Mesenchymal stem cell of Wharton's jelly (primary cell): Measurements from ENCODE around the genes GALR1 and KCNG2.

DNA sequence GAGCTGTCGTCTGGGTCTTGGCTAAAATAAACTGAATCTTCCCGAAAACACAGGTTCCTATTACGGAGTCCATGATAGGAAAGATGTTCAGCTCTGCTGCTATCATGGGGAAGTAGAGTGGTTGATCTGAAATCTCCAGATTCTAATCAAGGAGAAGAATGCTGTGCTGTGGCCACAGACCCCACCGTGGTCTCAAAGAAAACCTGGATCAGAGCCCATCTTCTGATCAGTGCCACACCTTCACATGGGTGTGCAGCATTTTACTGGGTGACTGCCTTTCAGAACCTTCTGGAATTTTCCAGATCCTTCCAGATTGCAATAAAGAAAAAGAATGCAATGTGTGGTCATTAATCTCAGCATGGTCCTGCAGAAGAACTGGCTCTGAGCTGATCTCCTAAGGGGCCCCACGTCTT is 17.2 kb downstream of the MBP start:
- CAGE, long polyA plus RNA, result no peak

GRCh38 chr18:77134066-77134513 is 1.5 kb upstream of the MBP start:
- CAGE, long polyA plus RNA, result no peak

GRCh38 chr18:77140608-77141300 is 8.2 kb upstream of the MBP start:
- CAGE, long polyA plus RNA, result no peak

- CAGE, long polyA plus RNA, result no peak
Measured at GRCh38 chr18:77249313-77250062, at the start of gene GALR1. TSS of gene GALR1 (plus strand) at chr18:77249848.

DNA sequence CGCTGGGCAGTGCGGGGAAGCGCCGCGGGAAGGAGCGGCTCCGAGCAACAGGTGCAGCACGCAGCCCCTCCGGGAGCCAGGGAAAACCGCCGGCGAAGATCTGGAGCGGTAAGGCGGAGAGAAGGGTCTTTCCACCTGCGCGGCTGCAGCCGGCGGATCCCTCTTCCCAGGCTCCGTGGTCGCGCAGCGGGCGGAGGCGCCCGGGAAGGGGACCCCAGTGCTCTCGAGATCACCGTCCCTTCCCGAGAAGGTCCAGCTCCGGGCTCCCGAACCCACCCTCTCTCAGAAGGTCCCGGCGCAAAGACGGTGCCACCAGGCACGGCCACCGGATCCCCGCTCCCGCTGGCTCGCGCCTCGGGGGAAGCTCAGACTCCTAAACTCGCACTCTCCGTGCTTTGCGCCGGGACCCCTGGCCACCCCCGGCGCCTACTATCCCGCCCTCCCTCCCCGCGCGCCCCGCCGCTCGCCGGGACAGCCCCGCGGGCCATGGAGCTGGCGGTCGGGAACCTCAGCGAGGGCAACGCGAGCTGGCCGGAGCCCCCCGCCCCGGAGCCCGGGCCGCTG is 497 bp downstream of the GALR1 start:
- CAGE, long polyA plus RNA, result no peak

DNA sequence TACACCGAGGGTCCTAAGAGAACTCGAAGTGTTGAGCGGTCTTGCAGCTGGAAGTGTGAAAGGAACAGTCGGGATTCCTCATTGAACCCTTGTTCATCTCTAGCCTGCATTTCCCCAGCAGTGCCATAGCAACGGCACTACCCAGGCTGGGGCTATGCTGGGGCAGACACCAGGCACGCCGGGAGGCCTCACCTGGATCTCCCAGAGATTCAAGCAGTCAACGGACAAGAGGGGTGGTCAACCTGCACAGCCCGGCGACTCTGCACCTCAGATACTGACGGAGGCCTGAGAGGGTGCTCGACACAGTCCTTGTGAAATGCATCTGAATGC is 604.2 kb downstream of the GALR1 start:
- CAGE, long polyA plus RNA, result no peak

GRCh38 chr18:78561862-78562671 is 417.6 kb upstream of the SALL3 start:
- CAGE, long polyA plus RNA, result no peak

GRCh38 chr18:79068129-79068923 is 868 bp upstream of the ATP9B start:
- CAGE, long polyA plus RNA, result no peak

DNA sequence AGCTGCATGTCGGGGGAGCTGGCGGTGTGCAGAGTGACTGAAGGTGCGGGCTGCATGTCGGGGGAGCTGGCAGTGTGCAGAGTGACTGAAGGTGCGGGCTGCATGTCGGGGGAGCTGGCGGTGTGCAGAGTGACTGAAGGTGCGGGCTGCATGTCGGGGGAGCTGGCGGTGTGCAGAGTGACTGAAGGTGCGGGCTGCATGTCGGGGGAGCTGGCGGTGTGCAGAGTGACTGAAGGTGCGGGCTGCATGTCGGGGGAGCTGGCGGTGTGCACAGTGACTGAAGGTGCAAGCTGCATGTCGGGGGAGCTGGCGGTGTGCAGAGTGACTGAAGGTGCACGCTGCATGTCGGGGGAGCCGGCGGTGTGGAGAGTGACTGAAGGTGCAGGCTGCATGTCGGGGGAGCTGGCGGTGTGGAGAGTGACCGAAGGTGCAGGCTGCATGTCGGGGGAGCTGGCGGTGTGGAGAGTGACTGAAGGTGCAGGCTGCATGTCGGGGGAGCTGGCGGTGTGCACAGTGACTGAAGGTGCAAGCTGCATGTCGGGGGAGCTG is 76.9 kb downstream of the ATP9B start:
- CAGE, long polyA plus RNA, result no peak

- CAGE, long polyA plus RNA, result no peak
Measured at GRCh38 chr18:79178405-79178819, 109.2 kb downstream of the ATP9B start.

DNA sequence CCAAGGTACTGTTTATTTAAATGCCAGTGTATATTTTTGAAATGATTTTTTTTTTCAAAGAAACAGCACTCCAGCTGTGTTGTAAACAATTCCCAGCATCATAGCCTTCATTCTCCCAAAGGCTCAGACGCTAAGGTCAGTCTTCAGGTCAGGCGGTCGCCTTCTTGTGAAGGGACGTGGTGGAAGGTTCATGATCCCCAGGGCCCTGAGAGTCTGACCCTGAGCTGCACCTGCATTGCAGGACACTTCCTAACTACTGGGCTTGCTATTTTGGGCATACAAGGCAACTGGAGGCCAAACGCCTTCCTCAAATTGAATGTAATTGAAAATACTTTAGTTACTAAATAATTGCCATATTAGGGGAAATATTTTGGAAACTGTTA is 135.7 kb downstream of the ATP9B start:
- CAGE, long polyA plus RNA, result no peak

DNA sequence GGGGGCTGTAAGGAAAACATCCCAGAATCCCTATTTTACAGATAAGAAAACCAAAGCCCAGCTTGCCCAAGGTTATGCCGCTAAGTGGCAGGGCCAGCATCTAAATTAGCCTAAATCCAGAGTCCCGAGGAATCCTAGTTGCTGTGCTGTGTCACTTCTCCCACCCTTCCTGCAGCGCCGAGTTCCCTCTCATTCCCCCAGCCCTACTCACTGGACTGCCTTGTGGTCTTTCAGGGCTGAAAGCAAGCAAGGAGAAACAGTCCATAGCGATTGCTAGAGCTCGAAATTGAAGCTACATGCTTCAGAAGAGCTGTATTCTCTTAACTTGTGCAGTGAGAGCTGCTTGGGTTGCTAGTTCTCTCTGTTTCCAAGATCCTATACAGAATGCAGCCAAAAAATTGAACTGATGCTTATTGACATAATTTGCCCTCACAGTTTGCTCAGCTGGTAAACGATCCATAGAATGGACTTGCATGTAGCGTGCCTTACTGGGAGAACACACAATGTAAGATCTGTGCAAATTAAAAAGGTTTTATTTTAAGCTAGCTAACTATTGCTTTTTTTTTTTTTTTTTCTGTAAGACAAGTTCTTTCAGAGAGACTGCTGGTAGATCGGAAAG is 143.4 kb upstream of the NFATC1 start:
- CAGE, long polyA plus RNA, result no peak

- CAGE, long polyA plus RNA, result no peak
Measured at GRCh38 chr18:79399746-79400581, 4.2 kb downstream of the NFATC1 start.

GRCh38 chr18:79797667-79798441 is at the start of gene KCNG2:
TSS of gene KCNG2 (plus strand) at chr18:79797938.
- CAGE, long polyA plus RNA, result no peak

DNA sequence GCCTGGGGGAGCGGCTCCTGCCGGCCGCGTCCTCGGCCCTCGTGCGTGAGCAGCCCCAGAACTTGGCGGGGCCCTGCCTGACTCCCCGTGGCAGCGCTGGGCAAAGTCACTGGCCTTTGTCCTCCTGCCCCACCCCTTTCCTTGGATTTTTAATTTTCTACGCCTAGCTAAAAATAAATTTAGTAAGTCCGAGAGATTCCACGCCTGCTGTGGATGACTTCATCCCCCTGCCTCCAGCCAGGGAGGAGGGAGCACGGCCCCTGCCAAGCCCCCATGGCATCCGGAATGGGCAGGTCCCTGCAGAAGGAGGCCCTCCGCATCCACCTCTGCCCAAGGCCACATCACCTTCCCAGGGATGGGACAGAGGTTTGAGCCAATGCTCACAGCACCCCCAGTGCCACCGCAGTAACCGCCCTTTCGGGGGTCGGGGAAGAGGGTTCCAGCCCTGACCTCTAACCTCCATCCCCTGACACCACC is 51.5 kb downstream of the SLC66A2 start:
- CAGE, long polyA plus RNA, result no peak

DNA sequence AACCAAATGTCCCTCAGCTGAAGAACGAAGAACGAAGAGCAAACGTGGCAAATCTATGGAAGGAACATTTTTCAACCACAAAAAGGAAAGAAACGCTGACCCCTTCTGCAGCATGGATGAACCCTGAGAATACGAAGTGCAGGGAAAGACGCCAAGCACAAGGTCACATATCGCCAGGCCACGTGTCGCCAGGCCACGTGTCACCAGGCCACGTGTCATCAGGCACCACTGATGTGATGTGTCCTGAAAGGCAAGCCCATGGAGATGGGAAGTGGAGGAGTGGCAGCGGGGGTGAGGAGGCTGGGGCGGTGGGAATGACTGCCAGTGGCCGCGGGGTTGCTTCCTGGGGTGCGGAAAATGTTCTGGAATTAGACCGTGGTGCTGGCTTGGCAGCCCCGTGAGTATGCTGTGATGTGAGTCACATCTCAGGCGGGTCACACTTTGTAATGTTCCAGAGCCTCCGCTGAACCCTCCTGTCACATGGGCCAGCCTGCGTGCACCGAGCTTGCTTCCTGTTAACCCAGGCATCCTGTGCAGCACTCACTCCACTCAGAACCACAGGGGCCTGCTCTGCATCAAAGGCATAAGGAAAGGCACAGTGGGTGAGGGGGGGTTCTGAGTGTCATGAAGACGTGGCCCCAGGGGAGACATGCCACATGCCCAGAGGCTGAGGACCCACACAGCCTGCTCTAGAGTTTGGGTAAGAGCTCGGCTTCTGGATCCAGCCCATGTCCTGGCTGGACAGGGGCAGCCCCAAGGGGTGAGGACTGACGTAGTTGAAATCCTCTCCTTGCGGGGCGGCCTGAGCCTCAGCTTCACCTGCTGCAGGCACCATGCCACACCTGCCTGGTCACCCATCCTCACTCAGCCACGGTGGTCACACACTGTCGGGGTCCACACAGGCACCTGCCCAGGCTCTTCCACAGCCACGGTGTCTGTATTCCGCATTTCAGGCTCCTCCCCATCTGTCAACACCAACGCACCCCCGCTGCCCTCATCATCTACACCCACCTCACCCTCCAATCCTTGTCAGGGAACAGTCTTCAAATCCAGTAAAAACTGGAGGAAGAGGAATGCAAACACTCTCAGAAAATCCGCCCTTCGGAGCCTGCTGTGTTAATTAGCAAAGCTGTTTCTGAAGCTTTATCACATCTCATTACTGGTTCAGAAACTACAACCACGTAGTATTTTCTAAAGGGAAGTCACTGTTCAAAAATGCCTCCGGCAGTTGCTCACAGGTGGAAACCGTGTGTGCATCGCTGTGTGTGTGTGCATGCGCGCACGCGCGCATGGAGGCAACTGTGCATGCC is 38.7 kb downstream of the SLC66A2 start:
- CAGE, long polyA plus RNA, result no peak

GRCh38 chr18:79926887-79927627 is 24.4 kb downstream of the SLC66A2 start:
- CAGE, long polyA plus RNA, result no peak

DNA sequence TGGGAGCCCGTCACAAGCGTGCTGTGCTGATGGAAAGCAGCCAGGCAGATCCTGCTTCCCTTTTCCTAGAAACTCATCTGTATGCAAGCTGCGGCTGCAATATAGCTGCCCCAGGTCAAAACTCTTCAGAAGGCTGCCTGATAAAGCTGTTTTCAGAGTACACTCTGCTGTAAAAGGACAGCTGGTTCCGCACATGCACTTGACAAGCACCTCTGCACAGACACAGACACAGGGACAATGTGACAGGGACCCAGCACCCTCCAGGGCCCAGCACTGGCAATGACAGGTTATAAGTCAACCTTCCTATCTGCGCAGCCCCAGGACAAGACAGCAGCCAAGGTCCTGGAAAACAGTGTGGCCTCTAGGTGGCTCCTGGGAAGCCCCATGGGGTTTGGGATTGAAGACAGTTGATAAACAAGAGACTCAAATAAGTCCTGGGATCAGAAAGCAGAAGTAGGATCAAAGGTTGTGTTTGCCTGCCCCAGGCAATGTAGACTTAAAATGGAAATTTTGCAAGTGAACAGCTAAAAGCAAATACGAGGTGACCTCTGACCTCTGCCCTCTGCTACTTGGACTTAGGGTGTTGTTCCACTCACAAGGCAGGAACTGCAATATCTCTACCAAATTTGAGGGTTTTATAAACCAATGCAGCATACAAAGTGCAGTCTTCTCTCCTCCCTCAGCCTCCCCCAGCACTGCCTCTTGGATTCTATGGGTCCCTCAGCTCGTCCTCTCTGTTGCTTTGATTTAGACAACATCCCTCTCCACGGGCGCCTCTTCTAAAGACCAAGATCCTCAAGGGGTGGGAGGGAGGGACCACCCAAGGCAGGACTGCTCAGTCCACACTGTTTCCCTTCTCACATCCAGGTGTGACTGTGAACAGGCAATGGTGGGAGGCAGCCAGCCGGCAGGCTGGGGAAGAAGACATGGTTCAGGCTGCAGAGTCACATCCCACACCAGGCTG is 16.8 kb downstream of the SLC66A2 start:
- CAGE, long polyA plus RNA, result no peak

- CAGE, long polyA plus RNA, result no peak
Measured at GRCh38 chr18:79941102-79942265, 10.0 kb downstream of the SLC66A2 start.

GRCh38 chr18:79962836-79963653 is 1.4 kb upstream of the HSBP1L1 start:
- CAGE, long polyA plus RNA, result no peak